ENCODE results near the gene DCBLD1.

GRCh38 chr6:113854484-113855664 is 2.3 kb upstream of the MARCKS start:
- PRO-cap = bidirectional peak, plus-strand start at chr6:113855158, minus-strand start at chr6:113855089
- RRBS = 10% methylated on average over 4 of the region's 64 CpGs

- PRO-cap = no peak
- RRBS = no CpG with 5 or more reads among the region's 3 CpGs
These were observed 31.0 kb downstream of the TSPYL4 start for GRCh38 chr6:116222868-116223340.

GRCh38 chr6:116268850-116269475 is 10.8 kb downstream of the TSPYL1 start:
- PRO-cap = no peak
- RRBS = no CpG with 5 or more reads among the region's 1 CpG

- PRO-cap = no peak
- RRBS = no CpG with 5 or more reads among the region's 3 CpGs
These were observed 10.3 kb downstream of the DSE start for GRCh38 chr6:116380931-116381524.

DNA sequence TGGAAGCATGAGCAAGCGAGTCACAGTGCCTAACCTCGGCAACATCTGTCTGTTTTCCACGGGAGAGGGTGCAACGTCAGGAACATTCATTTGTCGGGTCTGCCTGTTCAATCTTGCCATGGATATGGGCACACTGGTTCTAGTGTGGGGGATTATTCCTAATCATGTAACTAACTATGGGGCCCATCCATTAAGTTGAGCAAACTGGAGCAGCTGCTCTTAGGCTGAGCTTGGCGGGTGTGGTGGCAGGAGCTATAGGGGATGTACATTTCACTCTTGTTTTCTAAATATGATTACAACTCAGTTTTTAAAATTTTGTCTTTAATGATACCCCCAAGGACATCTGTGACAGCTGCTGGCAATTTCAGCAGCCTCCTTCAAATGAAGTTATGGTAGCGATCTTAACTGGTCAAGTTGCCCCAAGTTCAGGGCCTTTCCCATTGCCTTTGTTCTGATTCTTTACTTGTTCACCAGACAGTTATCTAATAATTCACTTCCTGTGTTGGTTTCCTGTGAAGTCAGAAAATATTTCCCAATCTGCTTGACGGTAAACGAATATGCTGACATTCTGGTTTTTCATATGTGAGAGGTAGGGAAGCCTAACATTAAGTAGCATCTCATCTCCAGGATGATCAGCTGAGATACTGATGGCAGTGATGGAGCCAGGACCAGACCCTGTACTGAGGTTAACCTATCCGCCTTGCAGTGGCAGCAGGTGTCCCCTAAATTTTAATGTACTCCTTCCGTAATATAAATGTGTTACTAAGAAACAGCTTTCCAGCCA is 21.7 kb downstream of the DSE start:
- PRO-cap = no peak
- RRBS = no CpG with 5 or more reads among the region's 11 CpGs

- PRO-cap = no peak
- RRBS = no CpG with 5 or more reads among the region's 5 CpGs
These were observed 40.4 kb downstream of the DSE start for GRCh38 chr6:116411136-116411547.

- PRO-cap = unidirectional peak, plus-strand start at chr6:116427117
- RRBS = no CpG with 5 or more reads among the region's 1 CpG
These were observed 34.3 kb upstream of the CALHM6 start for GRCh38 chr6:116427013-116427213.

DNA sequence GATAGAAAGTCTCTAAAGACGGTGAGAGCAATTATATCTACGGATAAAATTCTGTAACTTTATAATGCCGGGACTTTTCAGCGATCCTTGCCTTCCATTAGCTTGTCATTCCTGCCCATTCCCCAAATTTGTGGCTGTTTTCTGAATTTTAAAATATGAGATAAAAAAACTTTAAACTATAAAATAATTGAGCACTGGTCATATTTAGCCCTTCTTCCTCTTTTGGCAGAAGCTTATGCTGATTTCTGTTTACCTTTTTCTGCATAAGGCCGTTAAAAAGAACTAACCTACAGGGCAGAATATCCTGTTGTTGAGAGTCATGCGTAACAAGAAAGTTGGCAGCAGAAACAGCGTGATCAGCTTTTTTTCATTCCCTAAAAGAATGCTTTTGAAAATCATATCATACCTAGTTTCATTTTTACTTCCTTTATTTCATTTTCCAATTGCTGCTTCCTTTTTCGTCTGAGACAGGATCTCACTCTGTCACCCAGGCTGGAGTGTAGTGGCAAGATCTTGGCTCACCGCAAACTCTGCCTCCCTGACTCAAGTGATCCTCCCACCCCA is 3.9 kb downstream of the CALHM6 start:
- PRO-cap = no peak
- RRBS = no CpG with 5 or more reads among the region's 9 CpGs

- PRO-cap = bidirectional peak, plus-strand start at chr6:117482482, minus-strand start at chr6:117482361; bidirectional peak, plus-strand start at chr6:117482697, minus-strand start at chr6:117482542; bidirectional peak, plus-strand start at chr6:117482905, minus-strand start at chr6:117482813
- RRBS = under 1% methylated on average over 66 of the region's 107 CpGs
These were observed at the start of gene DCBLD1 for GRCh38 chr6:117482071-117483102. TSS of gene DCBLD1 (plus strand) at chr6:117482674.

GRCh38 chr6:118287446-118288118 is 260.5 kb upstream of the PLN start:
- PRO-cap = no peak
- RRBS = no CpG with 5 or more reads among the region's 5 CpGs

DNA sequence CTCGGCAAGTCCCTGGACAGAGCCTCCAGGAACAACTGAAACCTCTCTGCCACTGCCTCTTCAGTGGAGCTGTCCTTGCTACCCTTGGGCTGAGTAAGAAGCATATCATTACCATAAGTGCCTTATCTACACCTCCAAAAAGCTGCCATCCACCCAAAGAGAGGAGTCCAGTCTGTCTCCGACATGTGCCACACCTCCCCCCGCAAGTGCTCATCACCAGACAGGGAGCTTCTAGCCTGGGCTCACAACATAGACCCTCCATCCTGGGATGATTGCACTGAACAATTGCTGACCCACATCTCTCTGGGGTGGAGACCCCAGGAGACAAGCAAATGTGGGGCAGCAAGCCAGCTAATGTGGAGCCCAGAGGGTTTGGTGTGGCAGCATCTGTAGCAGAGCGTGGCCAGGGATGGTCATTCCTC is 140.1 kb upstream of the PLN start:
- PRO-cap = no peak
- RRBS = no CpG with 5 or more reads among the region's 4 CpGs

GRCh38 chr6:118470438-118471038 is 77.6 kb upstream of the PLN start:
- PRO-cap = no peak

DNA sequence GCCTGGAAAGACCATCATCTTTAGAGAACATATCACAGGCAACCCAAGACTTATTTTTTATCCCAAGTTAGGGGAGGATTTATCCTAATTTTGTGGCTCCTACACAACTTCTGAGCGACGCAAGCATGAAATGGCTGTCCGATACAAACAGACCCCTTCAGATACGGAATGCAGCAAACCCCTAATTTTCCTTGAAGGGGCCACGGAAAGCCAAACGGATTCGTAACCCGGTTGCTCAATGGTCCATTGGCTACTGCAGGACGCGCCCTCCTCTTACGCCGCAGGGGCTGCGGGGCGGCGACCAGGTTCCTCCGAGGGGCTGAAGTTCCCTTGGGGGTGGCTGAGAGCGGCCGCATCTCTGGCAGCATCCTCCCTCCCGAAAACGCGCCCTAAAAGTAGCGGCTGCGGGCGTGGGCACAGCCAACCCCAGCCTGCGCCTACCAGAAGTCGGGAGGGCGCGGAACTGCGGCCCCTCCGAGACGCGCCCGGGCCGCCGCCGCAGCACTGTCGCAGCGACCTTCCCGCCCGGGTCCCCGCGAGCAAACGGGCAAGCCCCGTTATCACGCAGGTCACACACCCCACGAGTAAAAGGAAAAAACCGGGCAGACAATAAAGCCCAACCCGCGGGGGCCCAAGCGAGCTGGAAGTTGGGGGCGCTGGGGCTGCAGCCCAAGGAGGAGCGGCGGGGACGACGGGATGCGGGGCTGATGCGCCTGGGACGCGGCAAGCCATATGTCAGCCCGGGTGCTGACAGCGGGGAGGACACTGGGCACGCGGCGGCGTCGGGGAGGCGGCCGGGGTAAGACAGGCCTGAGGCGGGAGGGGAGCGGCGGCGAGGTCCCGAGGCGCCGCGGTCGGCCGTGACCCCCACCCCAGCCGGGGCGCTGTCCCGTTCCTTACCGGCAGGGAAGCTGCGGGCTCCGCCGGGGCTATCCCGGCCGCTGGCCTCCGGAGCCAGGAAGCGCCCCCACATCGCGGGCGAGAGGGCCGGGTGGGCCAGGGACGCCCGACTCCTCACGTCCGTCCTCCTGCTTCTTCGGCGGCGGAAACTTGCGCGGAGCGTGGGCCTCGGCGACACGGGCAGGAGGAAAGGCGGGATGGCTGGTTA is 740 bp downstream of the CEP85L start:
- PRO-cap = bidirectional peak, plus-strand start at position 283 of the sequence, minus-strand start at position 332 of the sequence; bidirectional peak, plus-strand start at position 443 of the sequence, minus-strand start at position 397 of the sequence; bidirectional peak, plus-strand start at position 802 of the sequence, minus-strand start at position 808 of the sequence
- RRBS = under 1% methylated on average over 37 of the region's 107 CpGs

GRCh38 chr6:119078911-119079511 is 547 bp upstream of the FAM184A start:
- PRO-cap = no peak
- RRBS = no CpG with 5 or more reads among the region's 23 CpGs

DNA sequence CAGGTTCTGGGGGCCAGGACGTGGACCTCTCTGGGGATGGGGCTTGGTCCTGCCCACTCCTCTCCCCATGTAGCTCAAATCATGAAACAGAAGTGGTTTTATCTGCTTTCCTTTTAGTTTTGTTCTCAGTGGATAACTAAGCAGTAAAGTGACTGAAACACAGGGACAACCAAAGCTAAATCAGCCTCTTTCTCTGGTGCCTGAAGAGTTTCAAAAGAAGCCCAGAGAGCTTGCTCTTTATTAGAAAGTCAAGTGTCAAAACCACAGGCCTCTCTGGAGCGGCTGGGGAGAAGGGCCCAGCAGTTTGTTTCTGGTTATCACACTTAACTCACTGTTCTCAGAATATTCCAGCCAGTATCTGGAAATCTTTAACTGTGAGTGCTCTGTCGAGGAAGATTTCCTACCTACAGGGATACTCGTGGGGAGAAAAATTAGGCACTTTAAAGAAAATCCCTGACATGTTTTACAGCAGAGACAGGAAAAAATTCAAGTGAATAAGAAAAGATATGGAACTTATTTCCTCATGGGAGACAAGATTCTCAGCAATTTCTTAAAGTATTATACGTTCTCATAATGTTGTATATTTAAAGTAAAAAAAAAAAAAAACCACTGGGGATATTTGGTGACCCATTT is 60.7 kb upstream of the FAM184A start:
- PRO-cap = no peak
- RRBS = no CpG with 5 or more reads among the region's 5 CpGs

- PRO-cap = no peak
These were observed 115.4 kb upstream of the FAM184A start for GRCh38 chr6:119193714-119194354.

GRCh38 chr6:119288612-119289386 is 60.8 kb downstream of the MAN1A1 start:
- PRO-cap = no peak
- RRBS = no CpG with 5 or more reads among the region's 1 CpG

DNA sequence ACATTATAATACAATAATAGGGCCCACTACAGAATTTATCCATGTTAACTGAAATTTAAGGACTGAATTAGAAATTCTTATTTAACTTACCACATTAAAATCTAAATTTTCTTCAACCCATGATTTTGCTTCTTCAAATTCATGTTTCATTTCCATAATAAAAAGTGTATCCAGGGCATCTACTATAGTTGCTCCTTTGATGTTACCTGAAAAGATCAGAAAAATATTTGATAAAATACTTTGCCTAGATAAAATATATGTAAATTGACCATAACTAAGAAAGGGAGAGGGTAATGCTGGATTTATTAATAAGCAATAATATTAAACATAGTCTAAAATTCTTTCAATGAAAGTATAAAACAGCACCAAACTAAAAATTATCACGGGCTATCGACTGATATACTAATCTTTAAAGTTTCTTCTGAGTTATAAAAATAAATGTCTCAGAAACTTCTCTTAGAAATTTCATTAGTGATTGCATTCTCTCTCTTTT is 47.6 kb downstream of the MAN1A1 start:
- PRO-cap = no peak
- RRBS = no CpG with 5 or more reads among the region's 2 CpGs

- PRO-cap = no peak
These were observed 1.8 kb downstream of the MAN1A1 start for GRCh38 chr6:119347965-119348026.

DNA sequence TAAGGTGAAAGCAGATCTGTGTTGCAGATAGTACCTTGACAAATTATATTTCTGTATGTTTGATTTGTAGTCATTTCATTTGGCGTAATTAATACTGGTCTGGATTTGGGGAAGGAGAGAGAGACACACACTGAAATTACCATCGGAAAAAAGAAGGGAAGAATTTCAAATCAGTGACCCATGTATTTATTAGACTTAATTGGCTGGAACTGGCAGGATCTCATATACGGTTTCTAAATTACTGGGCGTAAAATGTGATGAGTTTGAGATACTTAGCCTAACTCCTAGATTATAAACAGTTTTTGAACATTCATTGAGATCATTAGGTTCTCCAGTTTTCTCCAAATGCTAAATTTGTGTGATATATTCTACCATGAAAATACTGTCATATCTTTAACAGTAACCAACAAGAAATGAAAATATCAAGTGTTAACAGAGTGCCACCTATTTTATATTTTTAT is 6.0 kb upstream of the MAN1A1 start:
- PRO-cap = no peak
- RRBS = no CpG with 5 or more reads among the region's 4 CpGs

Data from MCF 10A (cell line).